GM23338 (cell line): Measurements from ENCODE around the gene PHF5A.

- PRO-cap: unidirectional peak, minus-strand start at chr22:40332062
- RAMPAGE, long total RNA: no peak
Observed at GRCh38 chr22:40331956-40332367, 14.3 kb upstream of the ADSL start.

DNA sequence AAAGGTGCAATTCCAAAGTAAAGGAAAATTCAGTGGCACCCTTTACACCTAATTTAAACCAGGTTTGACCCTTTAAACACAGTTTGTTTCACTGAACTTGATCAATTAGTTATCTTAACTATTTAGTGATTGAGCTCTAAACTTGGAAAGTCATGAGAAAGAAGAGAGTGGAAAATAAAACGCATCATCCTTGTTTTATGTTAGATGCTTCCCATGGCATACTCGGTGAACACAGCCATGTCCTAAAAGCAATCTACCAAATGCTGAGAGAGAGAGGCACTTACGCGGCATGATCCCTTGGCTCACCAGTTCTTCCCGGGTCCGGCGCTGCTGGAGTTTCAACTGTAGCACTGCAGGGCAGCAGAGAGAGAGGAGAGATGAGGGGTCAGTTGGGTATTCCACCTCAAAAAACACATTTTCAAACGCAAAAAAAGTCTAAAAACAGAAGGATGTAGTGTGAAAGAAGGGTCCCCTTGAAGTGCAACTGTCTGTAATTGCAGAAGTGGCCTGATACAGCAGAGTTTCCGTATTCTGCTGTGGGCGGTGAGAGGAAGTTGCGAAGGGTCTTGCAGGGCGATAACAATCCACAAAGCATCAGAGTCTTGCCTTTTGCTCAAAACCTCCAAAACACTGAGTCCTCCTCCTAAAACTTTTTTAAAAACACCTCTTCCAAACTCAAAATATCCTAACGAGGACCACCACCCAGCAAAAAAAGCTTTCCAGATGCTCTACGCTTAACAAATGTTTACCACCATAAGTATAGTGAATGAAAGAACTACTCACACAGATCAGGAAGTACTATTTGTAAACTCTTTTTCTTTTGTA is 92.8 kb downstream of the SGSM3 start:
- PRO-cap: no peak
- RAMPAGE, long total RNA: no peak

- PRO-cap: bidirectional peak, plus-strand start at chr22:40714687, minus-strand start at chr22:40714476
- RAMPAGE, long total RNA: no peak
Observed at GRCh38 chr22:40714451-40715058, 35.3 kb downstream of the MCHR1 start.

GRCh38 chr22:40835345-40835716 is 16.2 kb upstream of the SLC25A17 start:
- PRO-cap: no peak
- RAMPAGE, long total RNA: no peak

DNA sequence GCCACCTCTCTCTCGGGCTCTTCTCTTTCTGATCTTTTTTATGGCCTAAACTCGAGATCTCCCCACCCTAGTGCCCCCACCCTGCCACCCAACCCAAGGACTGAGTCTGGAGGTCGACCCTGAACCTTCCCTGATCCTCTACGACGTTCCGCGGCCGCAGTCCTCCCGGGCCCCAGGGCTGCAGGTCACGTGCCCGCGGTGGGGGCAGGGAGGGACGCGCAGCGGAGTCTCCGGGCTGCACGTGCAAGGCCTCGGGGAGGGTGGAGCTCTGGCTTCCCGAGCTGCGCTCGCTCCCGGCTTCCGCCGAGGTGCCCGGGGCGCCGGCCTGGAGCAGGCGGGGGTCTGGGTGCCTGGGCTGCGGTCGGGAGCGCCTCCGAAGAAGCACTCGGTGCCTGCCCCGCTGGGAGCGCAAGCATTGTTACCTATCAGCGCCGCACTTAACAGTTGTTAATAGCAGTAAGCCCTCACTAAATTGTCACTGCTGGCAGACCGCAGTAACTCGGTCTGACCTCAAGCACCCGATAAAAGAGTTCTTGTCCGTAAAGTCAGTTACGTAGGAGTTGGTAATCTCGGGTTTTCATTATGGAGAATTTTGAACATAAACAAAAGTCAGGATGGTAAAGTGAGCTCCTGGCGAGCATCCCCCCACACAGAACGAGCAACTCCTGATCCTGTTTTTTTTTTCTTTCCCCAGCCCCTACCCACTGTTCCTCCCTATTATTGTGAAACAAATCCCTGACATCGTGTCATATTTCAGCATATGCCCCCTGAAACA is 69.8 kb upstream of the EP300 start:
- PRO-cap: bidirectional peak, plus-strand start at position 306 of the sequence, minus-strand start at position 142 of the sequence; bidirectional peak, plus-strand start outside the sequence, minus-strand start at position 673 of the sequence
- RAMPAGE, long total RNA: no peak

GRCh38 chr22:41092975-41093224 is 508 bp downstream of the EP300 start:
- PRO-cap: bidirectional peak, plus-strand start at chr22:41093132, minus-strand start at chr22:41093064
- RAMPAGE, long total RNA: no peak

GRCh38 chr22:41152082-41152689 is 52.9 kb upstream of the L3MBTL2 start:
- PRO-cap: no peak
- RAMPAGE, long total RNA: no peak

DNA sequence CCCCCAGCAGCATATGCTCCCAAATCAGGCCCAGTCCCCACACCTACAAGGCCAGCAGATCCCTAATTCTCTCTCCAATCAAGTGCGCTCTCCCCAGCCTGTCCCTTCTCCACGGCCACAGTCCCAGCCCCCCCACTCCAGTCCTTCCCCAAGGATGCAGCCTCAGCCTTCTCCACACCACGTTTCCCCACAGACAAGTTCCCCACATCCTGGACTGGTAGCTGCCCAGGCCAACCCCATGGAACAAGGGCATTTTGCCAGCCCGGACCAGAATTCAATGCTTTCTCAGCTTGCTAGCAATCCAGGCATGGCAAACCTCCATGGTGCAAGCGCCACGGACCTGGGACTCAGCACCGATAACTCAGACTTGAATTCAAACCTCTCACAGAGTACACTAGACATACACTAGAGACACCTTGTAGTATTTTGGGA is 26.5 kb upstream of the L3MBTL2 start:
- PRO-cap: no peak
- RAMPAGE, long total RNA: no peak

GRCh38 chr22:41237281-41238269 is 3.2 kb downstream of the CHADL start:
- PRO-cap: bidirectional peak, plus-strand start at chr22:41238102, minus-strand start at chr22:41238078
- RAMPAGE, long total RNA: no peak

GRCh38 chr22:41238629-41239008 is 2.1 kb downstream of the CHADL start:
- PRO-cap: no peak
- RAMPAGE, long total RNA: no peak

GRCh38 chr22:41280642-41281334 is 5.2 kb downstream of the RANGAP1 start:
- PRO-cap: no peak
- RAMPAGE, long total RNA: no peak

GRCh38 chr22:41288704-41289064 is 2.7 kb upstream of the RANGAP1 start:
- PRO-cap: no peak
- RAMPAGE, long total RNA: no peak

DNA sequence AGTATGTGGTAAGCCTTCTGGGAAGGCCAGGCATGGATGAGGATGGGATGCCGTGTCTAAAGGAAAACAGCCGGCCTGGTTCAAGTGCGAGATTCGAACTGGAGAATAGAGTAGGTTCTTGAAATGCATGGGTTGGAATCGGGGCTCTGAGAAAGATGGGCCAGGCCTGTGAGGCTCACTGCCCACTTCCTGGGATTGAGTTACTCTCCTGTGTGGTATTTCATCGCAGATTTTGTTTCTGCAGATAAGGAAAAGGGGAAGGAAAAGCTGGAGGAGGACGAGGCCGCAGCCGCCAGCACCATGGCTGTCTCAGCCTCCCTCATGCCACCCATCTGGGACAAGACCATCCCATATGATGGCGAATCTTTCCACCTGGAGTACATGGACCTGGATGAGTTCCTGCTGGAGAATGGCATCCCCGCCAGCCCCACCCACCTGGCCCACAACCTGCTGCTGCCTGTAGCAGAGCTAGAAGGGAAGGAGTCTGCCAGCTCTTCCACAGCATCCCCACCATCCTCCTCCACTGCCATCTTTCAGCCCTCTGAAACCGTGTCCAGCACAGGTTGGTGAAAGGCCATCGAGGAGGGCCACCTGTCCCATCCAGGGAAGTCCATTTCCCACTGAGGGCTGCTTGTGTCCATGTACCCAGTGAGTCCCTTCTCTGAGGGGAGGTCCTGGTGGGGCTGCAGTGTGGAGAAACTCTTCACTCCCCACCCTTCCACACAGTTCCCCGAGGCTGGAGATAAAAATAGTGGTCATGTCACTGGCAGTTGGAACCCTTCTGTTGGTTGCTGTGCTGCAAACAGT is 5.6 kb downstream of the TEF start:
- PRO-cap: no peak
- RAMPAGE, long total RNA: no peak

GRCh38 chr22:41401931-41402943 is 20.5 kb downstream of the TEF start:
- PRO-cap: no peak
- RAMPAGE, long total RNA: no peak

DNA sequence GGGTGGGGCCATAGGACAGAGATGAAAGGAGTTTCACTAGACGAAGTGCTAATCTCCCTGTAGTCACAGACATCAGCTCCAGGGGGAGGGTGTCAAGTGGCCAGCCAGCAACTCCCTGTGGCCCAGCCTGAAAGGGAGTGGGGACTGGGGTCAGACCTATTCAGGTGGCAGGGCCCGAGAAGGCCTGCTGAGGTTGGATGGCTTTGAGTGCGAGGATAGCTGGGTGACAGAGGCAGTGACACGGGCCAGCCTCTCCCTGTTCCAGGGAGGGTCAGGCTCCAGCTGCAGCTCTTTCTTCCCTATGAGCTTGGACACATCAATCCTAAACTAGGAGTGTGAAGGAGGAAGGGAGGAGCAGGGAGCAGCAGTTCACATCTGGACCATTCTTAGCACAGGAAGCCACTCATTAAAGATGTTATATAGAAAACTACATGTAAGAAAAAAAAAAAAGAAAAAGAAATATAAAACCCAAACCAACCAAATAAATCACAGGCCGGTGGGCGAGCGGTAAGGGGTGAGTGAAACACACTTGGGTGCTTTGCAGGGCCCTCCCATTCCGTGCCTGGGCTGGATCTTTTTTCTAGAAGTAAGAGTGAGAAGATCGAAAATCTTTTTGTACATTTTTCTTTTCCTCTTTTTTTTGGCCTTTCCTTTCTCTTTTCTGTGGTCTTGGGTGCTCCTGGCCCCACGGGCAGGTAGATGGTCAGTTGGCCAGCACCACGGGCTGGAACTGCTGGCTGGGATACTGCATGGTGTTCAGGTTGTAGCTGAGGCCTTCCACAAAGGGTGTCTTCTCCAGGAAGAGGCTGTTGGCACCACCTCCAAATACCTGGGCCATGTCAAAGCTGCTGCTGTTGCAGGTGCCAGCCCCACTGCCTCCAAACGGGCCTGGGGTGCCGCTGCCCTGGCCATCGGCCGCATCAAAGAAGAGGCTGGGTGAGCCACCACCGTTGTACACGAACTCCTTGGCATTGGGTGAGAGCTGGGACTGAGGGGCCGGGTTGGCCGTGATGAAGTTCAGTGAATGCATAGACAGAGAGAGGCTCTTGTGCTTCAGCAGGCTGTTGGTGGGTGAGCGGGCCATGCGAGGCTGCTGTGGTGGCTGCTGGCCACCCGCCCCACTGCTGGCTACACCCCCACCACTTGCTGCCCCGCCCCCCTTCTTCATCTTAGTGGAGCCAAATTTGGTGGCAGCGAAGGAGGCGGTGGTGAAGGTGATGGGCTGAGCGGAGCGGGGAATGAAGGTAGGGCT is 10.6 kb downstream of the TOB2 start:
- PRO-cap: no peak
- RAMPAGE, long total RNA: no peak

DNA sequence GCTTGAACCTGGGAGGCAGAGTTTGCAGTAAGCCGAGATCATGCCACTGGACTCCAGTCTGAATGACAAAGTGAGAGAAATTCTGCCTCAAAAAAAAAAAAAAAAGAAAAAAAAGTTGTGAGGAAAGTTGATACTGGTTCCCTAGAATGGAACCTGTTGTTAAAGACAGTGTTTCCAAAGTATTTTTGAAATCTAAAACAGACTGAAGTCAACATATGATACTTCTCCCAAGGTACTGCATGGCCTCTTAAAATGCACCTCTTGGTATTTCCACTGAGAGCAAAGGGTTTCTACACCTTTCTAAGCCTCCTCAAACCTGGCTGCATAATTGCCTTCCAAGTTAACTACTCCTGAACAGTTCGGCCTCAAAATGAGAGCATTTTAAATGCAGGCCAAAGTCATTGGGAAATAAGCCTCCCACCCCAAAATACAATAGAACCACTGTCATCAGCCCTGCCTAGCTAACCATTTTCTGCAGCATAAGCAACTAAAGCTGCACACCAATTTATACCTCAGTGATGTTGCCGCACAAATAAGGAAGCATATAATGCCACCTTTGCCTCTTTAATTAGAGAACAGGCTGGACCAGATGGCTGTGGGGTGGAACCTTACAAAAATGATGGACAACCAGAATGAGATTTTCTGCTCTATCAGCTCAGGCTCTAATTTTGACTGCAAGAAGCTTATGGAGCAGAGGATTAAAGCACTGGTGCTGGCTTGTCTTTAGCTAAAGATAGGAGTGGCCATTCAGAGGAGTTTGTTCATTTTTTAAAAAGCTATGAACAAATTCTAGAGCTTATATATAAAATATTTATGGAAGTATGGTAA is 4.4 kb downstream of the TOB2 start:
- PRO-cap: no peak
- RAMPAGE, long total RNA: no peak

DNA sequence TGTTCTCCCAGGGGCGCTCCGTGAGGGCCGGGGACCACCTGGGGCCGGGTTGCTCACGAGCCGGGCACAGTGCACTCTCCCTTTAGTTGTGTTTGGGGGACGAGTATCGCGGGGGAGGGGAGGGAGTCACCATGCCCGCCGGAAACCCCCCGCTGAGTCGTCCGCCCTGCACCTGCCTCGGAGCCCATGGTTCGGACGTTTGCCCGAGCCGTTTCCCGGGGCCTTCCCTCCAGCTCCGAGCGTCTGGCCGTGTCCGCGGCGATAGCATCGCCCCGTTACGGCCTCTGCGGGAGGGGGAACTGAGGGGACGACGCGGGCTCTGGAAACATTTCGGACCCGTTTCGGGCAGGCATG is 469 bp upstream of the TOB2 start:
- PRO-cap: no peak
- RAMPAGE, long total RNA: no peak

DNA sequence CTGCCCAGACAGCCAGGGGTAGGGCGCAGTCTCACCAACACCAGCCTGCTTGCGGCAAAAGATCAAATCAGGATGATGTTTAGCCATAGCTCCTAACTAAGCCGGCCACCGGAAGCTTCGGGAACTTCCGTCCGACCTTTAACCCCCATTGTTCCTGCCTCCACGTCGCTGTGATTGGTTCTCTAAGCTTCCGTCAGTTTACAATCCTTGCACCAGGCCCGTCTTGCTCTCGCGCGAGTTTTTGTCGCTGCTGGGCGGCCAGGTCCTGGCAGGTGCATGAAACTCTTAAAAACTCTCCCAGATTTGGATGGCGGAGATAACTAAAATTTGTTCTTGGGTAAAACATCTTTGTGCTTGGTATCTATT is at the start of gene PHF5A:
TSS of gene PHF5A (minus strand) at position 126 of the 366 bp plus-strand sequence.
- PRO-cap: unidirectional peak, minus-strand start at position 172 of the sequence
- RAMPAGE, long total RNA: start-site peak on the minus strand centred at position 99 of the sequence, 50 bp wide, 859 and 182 reads in 2 replicates

GRCh38 chr22:41574629-41575615 is 14.1 kb downstream of the CSDC2 start:
- PRO-cap: no peak
- RAMPAGE, long total RNA: no peak

- PRO-cap: bidirectional peak, plus-strand start at chr22:41589269, minus-strand start at chr22:41589294; bidirectional peak, plus-strand start at chr22:41589496, minus-strand start at chr22:41589480
- RAMPAGE, long total RNA: no peak
Observed at GRCh38 chr22:41589166-41589667, 423 bp downstream of the PMM1 start.